ENCODE measurements around the genes CMTR1, BTBD9 and KCNK17.

GRCh38 chr6:37045183-37045571, 39.7 kb downstream of the FGD2 start:
- PRO-cap: no peak

GRCh38 chr6:37051917-37052749, 46.7 kb downstream of the FGD2 start:
- PRO-cap: no peak

DNA sequence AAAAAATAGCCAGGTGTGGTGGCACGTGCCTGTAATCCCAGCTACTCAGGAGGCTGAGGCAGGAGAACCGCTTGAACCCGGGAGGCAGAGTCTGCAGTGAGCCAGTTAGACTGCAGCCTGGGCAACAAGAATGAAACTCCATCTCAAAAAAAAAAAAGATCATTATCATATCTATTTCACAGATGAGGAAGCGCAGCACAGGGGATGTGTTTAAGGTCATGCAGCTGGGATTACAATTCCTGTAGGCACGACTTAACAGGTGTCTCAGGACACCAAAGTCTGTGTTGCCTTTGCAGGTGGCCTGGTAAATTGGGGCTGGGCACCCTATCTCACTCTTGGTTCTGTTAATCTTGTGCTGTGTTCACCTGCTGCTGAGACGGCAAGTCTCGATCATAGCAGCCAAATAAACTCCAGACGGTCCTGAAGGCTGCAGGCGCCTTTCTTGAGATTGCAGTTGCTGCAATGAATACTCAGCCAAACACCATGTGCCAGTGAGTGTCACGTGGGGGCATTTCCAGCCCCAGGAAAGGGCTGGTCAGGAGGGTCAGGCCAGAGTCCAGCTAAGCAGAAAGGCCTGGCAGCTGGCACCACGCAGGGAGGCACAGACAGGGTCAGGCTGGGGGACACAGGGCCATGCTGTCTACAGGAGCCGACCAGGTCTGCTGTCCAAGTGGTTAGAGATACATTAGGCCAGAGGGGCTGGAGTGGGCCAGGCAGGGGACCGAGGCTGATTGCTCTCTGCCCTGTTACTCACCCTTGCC, 55.8 kb downstream of the FGD2 start:
- PRO-cap: no peak

DNA sequence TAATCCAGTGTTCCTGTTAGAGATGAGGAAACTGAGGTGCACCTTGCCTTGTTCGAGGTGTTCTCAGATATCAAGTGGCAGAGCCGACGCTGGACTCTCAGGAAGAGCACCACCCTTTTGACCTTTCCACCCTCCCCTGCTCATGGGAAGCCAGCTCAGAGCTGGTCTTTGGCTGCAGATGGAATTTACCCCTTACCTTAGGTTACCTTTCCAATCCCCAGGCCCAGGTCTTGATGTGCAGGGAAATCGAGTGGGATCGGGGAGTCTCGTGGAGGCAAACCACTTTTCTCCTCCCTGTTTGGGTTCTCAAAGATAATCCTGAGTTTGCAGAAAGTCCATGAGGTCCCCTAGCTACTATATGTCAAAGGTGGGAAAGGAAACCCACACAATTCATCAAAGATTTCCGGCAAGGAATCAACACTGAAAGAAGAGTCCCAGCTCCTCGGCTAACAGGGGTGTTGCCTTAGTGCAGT, 62.9 kb upstream of the PIM1 start:
- PRO-cap: no peak

GRCh38 chr6:37155272-37155782, 14.6 kb upstream of the PIM1 start:
- PRO-cap: no peak

DNA sequence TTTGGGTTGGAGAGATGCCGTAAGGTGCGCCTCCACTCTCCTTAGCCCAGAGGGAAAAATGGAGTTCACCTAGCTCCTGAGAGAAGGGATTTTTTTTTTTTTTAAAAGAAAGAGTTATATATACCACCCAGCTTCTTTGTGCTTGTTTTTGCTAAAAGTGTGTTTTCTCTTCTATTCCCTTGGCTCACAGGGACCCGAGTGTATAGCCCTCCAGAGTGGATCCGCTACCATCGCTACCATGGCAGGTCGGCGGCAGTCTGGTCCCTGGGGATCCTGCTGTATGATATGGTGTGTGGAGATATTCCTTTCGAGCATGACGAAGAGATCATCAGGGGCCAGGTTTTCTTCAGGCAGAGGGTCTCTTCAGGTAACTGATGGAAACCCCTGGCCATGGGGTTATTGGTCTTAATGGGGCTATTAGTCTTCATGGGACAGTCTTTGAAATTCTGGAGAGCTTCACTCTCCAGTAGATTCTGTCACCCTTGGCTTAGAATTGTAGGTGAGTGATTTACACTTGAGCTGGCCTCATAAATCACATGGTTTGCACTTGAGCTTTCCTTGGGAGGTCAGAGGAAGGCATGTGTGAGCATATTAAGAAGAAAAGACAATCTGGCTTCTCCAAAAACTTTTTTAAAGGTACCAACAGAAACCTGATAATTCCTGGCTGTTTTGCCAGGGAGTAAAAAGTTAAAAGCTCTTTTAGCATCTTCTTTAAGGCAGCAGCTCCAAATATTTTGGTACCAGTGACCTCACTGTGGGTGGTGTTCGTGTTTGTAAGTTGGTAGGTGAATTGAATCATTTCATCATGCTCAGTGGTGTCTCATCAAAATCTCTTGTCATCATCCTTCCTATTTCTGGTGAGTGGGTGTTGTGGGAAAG, 3.1 kb downstream of the PIM1 start:
- PRO-cap: no peak

GRCh38 chr6:37174288-37175590, 4.8 kb downstream of the PIM1 start:
- PRO-cap: no peak

- PRO-cap: no peak
Measured at GRCh38 chr6:37283882-37284189, 25.9 kb upstream of the TMEM217 start.

DNA sequence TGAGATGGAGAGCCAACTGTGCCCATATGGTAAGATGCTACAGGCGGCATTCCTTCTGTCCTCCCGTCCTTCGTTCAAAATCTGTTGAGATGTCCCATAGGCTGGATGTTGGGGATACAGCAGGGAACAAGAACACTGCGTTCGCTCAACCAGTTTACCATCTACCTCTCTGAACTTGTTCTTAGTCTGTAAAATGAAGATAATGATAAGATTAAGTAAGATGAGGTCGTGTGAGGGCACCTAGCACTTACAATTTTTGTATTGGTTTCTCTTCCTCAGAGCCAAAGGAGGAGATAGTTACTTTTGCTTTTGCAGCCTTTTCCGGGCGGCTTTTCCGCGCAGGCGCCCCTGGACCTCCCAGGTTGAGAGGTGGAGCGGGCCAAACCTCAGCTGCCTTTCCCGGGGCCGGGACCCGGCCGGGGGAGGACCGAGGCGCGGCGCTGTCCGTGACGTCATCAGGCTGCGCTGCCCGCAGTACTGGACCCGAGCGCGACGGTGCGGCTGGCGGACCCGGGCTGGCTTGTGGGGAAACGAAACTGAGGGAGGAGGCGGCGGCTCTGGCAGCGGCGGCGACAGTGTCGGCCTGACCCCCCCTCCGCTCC, at the start of gene CMTR1:
TSS of gene CMTR1 (plus strand) at position 472 of the 602 bp plus-strand sequence.
- PRO-cap: bidirectional peak, plus-strand start at position 477 of the sequence, minus-strand start at position 364 of the sequence

GRCh38 chr6:37433352-37434490, 700 bp downstream of the CMTR1 start:
- PRO-cap: no peak

GRCh38 chr6:37566037-37566729, 66.5 kb upstream of the CCDC167 start:
- PRO-cap: no peak

DNA sequence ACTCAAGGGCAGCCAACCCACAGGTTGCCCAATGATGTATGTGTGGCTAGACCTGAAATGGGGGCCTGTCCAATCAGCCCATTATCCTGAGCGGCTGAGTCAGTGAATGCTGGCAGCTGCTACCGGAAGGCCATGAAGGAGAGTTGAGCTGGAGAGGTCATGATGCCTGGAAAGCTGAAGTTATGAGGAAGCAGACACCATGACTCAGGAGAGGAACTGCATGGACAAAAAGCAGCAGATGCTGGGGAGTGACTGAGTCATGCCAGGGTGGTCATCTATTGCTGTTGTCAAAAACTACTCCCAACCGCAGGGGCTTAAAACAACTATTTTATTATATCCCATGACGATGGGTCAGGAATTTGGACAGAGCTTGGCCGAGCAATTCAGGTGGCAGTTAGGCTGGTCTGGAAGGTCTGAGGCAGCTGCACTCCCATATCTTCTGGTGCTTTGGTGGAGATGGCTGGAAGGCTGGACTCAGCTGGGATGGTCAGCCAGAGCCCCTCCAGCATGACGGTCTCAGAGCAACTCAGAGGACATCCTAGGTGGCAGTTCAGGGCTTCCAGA, 67.2 kb downstream of the MDGA1 start:
- PRO-cap: no peak

- PRO-cap: no peak
Measured at GRCh38 chr6:37799290-37799778, 20.2 kb upstream of the ZFAND3 start.

DNA sequence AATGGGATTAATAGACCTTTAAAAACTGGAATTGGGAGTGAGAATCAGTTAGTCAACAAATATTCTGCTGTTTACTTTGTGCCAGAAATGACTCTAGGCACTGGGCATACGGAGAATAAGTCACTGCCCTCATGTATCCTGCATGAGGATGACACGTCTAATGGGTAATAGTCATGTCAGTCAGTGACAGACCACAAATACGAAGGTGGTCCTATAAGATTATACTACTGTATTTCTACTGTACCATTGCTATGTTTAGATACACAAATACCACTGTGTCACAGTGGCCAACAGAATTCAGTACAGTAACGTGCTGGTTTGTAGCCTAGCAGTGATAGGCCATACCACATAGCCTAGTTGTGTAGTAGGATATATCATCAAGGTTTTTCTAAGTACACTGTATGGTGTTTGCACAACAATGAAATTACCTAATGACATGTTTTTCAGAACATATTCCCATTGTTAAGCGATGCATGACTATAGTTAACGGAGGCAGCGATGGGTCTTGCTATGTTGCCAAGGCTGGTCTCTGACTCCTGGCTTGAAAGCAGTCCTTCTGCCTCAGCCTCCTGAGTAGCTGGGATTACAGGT, 30.9 kb downstream of the ZFAND3 start:
- PRO-cap: no peak

- PRO-cap: no peak
Measured at GRCh38 chr6:37852637-37853921, 33.6 kb downstream of the ZFAND3 start.

DNA sequence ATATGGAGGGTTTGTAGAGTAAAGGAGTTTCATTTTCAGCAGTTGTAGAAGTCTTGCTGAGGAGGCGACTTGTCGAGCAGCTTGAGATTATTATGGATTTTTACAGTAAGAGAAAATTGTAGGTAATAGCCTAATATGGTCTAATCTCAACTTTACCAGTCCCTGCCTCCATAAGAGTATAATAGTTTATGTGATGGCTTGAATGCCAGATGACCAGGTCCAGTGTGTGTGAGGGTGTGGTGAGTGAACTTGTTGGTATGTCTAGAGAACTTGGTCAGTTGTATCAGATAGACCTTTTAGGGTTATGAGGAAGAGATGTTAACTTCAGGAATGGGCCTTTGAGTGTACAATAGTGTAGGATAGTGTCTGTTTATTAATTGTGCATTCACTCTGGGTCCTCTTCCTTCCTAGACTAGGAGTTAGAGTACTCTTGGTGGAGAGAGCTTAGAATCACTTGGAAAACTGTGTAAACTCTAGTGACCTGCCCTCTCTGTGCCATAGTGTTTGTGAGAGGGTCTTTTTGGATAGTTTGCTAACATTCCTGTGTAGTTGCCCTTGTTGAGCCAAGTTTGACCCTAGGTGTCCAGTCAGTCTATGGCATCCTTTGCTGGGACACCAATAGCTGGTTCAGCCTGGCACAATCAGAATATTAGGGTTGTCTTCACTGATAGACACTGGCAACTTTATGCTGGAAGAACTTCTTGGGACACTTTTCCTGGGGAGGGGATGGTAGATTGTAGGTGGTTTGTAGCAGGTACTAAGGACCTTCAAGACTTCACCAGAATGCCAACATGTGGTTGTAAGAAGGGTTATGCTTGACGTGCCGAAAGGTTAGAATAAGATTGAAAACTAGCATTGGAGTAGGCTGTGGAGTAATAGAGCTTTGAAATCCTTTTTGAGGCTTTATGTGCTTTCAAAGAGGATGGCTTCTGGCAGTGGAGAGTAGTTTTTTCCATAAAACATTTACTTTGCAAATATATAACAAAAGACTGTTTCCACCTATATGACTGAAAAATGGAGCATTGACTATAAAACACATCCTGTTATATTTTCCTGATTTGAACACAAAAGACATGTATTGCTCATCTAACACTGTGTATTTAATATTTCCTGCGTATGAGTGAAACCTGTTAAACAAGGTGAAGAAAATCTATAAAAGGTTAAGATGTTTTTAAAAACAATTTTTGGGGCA, 38.5 kb downstream of the ZFAND3 start:
- PRO-cap: no peak

DNA sequence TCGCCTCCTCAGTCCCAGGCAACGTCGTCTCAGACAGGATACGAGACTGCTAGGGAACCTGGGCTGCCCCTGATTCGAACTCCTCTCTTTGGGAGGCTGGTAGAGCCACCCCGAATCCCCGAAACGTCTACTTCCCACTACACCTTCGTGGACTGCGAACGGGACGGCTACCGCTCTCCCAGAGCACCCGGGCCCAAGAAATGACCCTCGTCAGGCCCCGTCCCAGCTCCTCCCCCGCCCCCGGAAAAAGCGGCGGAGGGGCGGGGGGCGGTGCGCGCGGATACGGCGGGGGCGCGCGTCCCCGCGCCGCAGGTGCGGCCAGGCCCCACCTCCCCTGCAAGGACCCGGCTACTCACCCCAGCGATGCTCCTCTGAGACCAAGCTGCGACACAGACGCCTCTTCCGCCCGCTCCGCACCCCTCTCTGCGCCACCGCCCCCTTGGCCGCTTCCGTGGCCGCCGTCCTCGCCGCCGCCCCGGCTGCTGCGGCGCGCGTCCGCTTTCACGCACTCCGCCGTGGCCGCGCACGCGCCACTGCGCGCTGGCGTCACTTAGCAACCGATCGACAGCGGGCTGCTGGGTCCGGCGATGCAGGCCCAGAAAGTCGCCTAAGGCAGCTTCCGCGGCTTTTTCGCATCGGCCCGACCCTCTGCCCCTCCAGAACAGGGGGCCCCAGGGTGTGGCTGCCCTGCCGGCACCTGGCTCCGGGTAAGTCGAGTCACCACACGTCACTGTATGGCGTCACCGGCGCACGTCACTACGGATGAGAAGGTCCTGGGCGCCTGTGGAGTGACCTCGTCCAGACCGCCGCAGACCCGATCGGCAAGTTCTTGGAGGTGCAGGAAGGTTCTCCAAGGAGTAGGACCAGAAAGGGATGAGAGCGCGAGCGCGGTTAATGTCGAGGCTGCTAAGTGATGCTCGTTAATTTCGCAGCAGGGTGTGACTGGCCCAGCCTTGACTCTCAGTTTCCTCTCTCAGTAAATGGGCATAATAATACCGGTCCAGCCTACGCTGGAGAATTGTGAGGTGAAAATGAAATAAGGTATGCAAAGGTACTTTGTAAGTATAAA, at the start of gene BTBD9:
TSS of gene BTBD9 (minus strand) at position 486 of the 1,069 bp plus-strand sequence.
- PRO-cap: bidirectional peak, plus-strand start at position 765 of the sequence, minus-strand start at position 477 of the sequence

DNA sequence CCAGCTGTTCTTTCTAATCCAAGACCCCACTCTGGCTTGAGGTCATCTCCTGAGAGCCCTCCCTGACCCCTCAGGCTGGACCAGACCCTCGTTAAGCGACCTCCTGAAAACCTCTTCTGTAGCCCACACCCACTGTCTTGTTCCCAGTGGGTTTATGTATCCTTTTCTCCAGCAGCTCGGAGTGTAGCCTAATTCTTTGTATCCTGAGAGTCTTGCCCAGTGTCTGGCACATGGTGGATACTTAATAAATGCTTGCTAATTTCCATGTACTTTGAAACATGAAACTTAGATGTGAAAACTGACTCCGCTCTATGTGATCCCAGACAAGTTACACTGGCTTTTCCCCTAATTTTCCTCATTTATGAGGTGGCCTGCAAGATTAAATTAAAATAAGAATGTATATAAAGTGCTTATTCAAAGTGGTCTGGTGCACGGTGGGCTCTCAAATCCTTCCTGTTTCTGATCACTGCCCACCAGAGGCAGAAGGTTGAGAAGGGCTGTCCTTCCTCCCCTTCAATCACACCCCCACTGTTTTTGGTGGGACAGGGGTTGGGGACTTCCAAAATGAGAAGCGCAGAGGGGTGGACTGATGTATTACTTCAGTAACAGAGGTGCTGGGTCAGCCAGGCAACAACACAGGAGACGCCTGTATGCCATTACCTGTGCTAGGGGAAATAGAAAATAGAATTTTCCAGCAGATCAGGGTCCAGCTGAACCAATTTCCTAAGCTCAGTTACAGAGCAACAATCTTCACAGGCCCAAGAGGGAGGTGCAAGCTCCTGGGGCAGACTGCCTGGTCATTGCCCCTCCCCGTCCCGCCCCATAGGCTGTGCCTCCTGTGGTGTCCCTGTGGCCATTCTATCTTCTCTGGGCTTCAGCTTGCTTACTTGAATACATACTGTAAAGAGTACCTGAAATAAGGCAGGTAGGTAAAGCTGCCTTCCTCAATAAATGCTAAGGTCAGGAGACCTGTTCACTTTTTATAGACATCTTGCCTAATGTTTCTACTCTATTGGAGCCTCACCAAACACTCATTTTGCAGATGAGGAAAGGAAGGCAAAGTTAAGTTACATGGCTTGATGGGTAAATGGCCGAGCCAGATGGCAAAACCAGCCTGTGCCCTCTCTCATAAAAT, 3.9 kb downstream of the KCNK5 start:
- PRO-cap: no peak

DNA sequence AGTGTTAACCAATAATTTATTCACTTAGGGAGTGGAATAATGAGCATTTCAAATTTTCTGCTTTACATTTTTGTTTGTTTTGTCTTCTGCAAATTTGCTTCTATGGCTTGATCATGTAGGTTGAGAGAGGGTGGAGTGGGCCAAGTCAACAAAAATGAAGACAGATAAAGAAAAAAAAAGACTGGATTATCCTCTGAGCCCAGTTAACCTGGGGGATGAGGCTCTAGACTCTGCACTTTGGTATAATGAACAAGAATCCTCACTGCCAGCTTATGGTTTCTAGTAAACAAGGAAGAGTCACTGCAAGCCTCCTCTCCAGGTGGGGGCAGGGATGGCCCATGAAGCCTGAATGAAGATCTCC, 37.8 kb downstream of the KCNK17 start:
- PRO-cap: no peak

- PRO-cap: bidirectional peak, plus-strand start at chr6:39314576, minus-strand start at chr6:39314419
Measured at GRCh38 chr6:39313718-39314829, at the start of gene KCNK17. Gene KCNK17 (minus strand): TSS chr6:39314419.

All from left lung (tissue), 1 donor.